Measurements from ENCODE around the gene SYN3.

DNA sequence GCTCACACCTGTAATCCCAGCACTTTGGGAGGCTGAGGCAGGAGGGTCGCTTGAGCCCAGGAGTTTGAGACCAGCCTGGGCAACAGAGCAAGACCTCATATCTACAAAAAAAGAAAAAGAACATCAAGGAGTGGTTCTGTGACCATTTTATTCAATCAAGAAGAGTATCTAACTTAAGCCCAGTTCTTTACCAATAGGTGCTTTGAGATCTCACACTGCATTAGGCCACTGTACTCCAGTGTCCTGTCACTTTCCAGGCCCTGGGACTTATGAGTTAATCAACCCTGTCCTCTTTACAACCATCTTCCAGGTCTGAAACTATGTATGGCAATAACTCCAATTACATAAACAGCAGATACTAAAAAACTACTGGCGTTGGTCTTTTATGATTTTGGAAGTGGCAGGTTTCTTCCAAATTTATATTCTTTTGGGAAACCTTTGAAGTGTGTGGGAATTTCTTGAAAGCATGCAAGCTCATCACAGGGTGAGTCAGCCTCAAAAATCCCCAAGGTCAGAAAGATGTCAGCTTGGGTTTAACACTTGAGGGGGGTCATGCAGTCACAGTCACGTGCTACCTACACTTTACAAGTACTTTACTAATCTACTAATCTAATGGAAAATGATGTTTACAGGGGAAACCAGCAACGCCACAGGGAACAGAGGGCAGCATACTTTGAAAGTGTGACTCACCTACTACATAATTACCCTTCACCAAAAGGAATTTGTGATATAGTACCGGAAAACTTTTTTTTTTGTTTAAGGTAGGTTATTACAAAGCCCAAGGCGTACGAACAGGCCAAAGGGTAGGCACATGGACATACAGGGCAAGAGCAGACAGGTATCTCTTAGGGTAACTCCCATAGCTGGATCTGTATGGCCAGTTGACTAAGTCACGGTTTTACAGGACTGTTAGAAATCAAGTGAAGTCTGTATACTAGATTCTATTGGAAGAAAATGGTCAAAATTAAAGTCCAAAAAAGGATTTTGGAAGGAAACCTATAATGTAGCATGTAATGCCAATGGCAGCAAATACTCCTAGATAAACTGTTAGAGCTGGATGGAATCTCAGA lies 15.6 kb downstream of the PISD start:
- PRO-cap: no peak

- PRO-cap: no peak
Measured at GRCh38 chr22:31716548-31717522, 33.1 kb downstream of the PRR14L start.

GRCh38 chr22:31754231-31755221 lies 707 bp downstream of the DEPDC5 start:
- PRO-cap: no peak

DNA sequence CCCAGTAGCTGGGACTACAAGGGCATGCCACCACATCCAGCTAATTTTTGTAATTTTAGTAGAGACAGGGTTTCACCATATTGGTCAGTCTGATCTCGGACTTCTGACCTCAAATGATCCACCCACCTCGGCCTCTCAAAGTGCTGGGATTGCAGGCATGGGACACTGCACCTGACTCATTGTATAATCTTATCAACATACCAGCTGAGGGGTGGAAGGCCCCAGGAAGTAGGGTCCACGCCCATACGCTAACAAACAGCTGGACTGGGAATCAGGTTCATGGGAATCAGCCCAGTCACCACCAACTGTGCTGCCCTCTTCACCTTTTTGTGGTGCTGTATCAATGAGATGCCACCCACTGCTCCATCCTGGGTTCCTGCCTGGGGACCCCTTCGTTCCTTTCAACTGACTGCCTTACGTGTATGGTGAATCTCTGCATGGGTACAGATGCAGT lies 32.6 kb upstream of the YWHAH start:
- PRO-cap: bidirectional peak, plus-strand start at position 270 of the sequence, minus-strand start at position 114 of the sequence

GRCh38 chr22:31922983-31923643 lies 21.2 kb upstream of the YWHAH start:
- PRO-cap: no peak

GRCh38 chr22:31951637-31952485 lies 7.5 kb downstream of the YWHAH start:
- PRO-cap: unidirectional peak, plus-strand start at chr22:31951840

DNA sequence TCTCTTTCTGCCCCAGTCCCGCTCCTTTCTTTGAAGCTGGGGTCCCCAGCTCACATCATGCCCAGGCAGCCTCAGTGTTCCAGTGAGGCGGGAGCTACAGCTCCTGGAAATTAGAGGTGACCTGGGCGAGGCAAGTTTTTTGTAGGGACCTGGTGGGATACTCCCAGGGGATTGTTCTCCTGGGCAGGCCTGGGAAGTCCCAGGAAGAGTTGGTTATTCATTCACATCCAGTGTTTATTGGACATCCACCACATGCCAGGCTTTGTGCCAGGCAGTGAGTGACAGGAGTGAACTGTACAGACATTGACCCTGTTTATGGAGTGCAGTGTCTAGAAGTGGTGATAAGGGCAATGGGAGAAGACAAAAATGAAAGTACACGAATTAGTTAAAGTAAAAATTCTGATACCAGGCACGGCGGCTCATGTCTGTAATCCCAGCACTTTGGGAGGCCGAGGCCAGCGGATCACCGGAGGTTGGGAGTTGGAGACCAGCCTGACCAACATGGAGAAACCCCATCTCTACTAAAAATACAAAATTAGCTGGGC lies 29.4 kb downstream of the YWHAH start:
- PRO-cap: bidirectional peak, plus-strand start at position 344 of the sequence, minus-strand start at position 112 of the sequence

DNA sequence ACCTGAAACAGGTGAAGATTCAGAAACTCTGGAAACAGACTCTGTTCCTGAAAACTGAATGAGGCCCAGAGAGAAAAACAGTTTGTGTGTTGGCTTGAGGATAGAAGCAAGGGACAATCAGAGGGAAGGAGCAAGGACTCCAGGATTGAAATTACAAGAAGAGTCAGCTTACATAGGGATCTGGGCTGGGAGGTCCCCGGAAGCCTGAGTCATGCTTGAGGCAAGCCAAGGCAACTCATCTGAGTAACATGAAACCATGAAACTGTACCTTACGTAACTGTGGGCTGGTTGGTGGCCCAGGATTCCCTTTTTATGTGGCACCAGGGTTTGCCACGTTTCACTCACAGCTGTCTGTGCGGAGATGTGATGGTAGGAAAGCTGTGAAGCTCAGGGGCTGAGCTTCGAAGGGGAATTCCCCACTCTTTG lies 7.6 kb downstream of the SLC5A1 start:
- PRO-cap: no peak

- PRO-cap: no peak
Measured at GRCh38 chr22:32204137-32204424, 792 bp downstream of the RFPL2 start.

DNA sequence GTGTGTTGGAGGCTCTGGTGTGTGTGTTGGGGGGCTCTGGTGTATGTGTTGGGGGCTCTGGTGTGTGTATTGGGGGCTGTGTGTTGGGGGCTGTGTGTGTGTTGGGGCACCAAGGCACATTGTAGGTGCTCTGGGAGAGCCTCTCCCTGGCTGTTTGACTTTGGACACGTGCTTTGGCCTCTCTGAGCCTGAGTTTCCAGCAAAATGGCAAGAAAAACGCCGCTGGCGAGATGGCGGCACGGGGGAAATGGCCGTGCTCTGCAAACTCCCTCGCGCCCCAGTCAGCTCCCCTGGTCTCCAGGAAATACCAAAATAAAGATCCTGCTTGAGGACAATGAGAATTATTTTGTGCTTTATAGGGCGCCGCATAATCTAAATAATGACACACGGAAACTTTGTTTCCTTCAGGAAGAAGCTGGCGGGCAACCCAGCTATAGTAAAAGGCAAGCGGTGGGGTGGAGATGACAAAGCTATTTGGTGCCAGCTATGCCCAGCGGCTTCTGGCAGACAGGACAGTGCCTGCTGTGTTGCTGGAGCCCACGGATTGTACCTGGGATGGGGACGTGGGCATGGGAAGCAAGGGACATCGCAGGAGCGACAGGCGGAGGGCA lies 26.4 kb upstream of the RFPL3 start:
- PRO-cap: no peak

GRCh38 chr22:32477474-32478448 lies 3.1 kb downstream of the FBXO7 start:
- PRO-cap: no peak

DNA sequence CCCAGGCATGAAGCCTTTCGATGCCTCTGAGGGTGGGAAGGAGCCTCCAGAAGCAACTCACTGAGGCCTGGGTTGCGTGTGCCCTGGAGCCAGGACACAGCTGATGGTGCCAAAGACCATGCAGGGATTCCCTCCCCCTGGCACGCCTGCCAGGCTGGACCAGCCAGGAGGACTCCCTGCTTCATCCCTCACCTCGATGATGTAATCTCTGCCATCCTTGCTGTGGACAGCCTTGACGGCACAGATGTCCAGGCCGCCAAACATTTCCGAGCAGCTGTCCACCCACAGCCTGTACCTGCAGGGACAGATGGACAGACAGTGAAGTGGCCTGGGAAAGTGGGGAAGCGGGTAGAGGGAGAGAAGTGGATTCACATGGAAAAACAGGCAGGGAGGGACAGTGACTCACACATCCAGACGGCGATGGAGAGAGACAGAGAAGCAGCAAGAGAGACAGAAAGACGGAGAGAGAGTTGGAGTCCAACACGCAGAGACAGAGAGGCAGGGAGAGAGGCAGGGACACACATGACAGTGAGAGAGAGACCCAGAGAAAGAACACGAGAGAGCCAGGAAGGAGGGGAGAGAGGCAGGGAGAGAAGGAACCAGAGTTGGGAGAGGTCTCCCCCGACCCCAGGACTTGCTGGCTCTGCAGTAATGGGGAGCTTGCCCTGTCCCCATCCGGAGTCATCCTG lies 59.1 kb downstream of the FBXO7 start:
- PRO-cap: unidirectional peak, plus-strand start at position 413 of the sequence

GRCh38 chr22:32591577-32592043 lies 117.0 kb downstream of the FBXO7 start:
- PRO-cap: no peak

DNA sequence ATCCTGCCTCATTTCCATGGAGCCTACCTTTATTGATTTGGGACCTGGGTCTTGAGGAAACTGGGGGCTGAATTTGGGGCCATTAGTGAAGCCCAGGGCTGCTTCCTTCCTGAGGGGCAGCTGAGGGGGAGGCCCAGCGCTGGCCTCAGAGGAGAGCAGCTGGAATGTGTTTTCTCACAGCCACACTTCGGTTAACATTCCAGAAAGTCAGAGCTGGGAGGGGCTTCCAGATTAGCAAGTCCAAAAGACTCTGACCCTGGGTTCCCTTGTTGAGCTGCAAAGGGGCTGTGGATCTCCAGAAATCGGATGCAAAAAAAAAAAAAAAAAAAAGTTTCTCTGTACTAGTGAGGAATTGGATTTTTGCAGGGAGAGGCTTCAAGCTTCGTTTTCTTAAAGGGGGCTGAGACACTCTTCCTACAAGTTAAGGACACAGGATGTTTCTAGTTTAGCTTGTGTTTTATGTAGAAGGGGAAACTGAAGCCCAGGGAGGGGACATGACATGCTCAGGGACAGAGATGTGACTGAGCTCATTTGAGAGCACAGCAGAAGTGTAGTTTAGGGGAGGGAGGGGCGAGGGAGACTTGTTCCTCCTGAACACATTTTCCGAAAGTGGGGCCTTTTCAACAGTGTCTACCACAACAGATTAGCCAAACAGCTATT lies 147.9 kb downstream of the FBXO7 start:
- PRO-cap: no peak

- PRO-cap: unidirectional peak, plus-strand start at chr22:32692167
Measured at GRCh38 chr22:32691945-32692308, 109.6 kb upstream of the TIMP3 start.

- PRO-cap: no peak
Measured at GRCh38 chr22:32800159-32800592, 1.3 kb upstream of the TIMP3 start.

DNA sequence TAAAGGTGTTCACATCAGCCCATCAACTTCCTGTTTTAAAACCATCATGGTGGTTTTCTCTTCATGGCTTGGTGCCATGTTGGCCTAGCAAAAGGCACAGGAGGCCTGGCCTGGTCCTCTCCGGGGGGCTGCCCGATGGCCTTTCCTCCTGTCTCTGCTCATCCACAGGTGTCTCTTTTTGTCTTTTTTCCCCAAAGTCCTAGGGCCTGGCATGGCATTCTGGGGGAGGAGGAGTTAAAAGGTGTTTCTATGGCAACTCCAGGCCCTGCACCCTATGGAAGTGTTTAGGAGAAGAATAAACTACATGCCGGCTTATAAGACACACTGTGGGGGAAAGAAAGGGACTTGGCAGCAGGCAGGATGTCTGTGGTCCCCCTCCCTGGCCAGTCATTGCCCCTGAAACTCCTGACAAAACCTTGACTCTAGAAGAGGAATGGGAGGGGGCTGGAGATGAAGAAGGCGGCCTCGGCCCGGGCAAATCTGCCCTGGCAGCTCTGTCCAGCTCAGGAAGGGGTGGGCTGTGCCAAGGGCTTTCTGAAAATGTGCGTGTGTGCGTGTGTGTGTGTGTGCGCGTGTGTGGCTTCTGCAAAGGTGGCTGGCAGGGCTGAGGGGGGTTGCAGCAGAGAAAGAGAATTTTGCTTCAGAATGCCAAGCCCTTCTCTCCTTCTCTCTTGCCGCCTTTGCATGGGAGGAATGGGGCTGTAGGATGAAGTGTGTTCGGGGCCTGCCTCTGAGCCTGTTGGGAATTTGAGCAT lies 3.1 kb downstream of the TIMP3 start:
- PRO-cap: no peak

DNA sequence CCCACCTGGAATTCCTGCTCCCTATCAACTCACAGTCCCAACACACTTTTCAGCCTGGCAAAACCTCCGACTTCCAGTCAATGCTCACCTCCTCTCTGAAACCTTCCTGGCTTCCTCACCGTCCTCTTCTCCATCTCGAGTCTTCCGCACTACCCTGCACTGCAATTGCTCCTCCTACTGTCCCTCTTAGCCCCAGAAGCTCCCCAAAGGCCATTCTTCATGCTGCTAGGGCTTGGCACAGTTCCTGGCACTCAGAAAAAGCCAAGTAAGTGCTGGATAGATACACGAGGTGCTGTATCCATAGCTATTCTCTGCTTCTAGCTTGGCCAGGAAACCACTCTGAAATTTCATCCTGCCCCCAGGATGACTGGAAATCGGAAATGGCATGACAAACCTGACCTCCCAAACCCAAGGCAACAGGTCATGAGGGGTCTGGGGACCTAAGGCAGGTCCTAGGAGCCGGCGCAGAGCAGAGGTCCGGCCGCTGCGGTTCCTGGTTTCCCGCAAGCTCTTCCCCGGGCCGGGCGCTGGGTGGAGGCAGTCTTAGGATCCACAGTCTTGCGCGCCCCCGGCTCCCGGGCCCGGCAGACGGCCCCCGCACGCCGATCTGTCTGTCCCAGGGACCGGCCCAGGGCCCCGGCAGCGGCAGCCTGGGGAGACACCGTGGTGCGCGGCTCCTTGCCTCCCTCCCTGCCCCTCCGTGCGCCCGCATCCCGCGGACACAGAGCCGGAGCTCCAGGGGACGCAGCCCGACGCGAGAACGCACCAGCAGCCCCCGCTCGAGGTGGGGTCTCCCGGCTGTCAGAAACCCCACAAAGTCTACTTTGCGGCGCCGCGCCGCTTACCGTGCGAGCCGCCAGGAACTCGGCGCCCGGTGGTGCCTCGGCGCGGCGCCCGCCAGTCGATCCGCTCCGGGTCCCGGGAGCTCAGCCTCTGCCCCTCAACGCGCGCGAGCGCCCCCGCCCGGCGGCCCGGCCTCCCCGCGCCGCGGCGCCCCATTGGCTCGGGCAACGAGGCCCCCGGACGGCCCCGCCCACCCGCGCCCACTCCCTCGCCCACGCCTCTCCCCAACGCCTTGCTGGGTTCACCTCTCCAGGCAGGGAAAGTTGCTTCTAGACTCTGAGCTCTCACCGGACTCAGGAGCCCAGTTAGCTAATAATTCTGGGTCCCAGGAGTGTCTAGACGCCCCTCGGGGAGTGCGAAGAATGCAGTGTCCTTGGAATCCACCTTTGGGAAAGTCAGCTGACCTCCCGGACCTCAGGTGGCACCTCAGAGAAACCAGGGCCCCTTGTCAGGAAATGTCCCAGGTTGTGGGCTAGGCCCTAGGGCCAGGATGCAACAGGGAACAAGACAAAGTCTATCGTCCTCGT lies at the start of gene SYN3:
Gene SYN3 (minus strand): TSS at position 935 of the 1,370 bp plus-strand sequence.
- PRO-cap: no peak

DNA sequence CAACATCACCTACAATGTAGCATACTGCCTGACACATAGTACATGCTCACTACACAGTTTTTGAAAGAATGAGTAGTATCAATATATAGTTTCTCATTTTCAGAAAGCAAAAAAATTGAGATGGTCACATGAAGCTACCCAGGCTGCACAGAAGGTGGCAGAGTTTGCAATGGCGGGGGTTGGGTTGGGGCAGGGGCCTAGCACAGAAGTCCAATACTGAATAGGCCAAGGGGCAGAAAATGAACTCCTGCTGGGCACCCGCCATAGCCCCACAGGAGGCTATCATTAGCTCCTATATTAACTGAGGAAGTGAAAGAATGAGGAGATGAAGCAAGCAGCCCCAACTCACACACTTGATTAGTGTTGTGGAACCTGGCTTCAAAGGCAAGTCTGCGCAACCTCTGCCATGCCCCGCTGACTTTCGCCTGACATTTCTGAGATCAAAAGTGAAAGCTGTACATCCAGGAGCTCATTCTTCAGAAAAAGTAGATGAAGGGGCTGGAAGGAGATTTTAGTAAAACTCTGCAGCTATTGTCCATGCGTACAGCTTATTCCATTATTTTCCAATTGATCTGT lies 241.3 kb upstream of the SYN3 start:
- PRO-cap: no peak

DNA sequence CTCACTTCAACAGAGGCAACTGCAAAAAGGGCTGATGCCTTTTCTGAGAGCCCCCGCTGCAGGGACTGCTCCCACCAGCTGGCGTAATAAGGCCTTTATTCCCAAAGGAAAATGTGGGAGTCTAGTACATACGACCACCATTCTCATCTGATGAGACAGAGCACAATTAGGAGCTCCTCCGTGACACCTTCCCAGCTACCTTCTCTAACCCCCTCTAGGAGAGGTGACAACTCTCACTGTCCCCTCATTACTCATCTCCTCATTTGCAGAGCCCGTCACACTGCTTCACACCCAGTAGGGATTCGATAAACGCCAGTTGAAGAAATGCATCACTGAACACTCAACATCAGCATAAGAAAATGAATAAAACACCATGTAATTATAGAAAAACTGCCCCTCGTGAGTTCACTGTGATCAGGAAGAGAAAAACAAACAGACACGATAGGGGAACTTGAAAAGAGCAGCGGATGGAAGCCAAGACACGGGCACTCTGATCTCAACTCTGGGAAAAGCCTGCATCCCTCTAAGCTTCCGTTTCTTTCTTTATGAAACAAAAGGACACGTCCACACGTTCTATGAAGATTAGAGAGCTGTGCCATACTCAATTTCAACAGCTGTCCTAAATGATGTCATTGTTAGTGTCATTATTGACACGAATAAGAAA lies 357.0 kb downstream of the LARGE1 start:
- PRO-cap: bidirectional peak, plus-strand start outside the sequence, minus-strand start at position 492 of the sequence